Temporal lobe (tissue), 2 donors: ENCODE data around the genes DAG1, APEH, IP6K1, CAMKV and RBM5.

- RAMPAGE, long total RNA: no peak
Measured at GRCh38 chr3:49069328-49069875, 24.5 kb downstream of the QRICH1 start.

- RAMPAGE, long total RNA: no peak
Measured at GRCh38 chr3:49092236-49092638, 1.6 kb downstream of the QRICH1 start.

GRCh38 chr3:49270936-49271459 is 6.0 kb downstream of the C3orf62 start:
- RAMPAGE, long total RNA: no peak

DNA sequence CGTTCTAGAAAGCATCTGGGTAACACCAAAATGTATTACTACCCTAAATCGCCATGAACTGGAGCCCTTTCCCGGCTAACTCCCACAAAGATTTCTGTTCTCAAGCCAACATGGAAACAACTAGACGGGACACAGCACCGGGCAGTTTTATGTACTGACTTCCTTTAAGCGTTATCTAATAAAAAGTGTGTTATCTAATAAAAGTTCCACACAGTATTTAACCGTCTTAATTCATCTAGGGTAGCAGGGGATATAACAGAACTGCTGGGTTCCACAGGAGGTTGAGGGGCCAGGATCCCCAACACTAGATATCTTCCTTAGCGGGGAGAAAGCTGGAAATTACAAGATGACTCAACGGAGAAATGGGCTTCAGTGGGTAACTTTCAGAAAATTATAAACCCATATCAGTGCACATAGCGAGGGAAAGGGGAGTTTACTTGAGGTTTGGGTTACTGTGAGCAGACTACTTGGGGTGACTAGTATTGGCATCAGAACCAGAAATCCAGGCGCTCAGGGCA is 442 bp upstream of the C3orf62 start:
- RAMPAGE, long total RNA: no peak

DNA sequence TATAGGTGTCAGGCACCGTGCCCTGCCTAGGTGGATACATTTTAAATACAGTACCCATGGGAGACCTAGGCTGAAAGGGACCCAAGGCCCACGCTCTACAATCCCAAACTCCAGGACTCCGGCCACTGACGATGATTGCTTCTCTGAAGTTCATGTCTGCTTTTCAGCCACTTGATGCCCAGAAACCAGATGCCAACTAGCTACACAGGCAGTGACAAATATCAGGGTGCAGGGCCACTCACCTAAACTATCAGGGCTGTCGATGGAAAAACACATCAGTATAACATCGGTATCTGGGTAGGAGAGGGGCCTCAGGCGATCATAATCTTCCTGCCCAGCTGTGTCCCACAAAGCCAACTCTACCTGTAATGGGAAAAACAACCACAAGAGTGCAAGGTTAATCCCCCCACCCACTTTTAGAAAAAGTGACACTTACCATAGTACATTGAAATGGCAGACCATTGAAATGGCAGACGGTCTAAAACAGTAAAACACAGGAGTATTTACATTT is 10.1 kb upstream of the GPX1 start:
- RAMPAGE, long total RNA: no peak

- RAMPAGE, long total RNA: no peak
Measured at GRCh38 chr3:49470105-49471133, at the start of gene DAG1. DAG1 (plus strand) TSS chr3:49470267.

DNA sequence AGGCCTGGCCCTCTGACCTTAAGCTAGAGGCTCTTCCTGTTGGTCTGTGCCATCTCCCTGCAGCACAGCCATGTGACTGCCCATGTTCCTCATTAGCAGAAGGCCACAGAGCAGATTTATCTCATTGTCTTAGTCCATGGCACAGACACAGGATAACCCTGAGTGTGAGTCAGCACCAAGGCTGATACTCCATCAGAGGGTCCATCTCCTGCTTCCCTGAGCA is 34.2 kb upstream of the BSN start:
- RAMPAGE, long total RNA: no peak

DNA sequence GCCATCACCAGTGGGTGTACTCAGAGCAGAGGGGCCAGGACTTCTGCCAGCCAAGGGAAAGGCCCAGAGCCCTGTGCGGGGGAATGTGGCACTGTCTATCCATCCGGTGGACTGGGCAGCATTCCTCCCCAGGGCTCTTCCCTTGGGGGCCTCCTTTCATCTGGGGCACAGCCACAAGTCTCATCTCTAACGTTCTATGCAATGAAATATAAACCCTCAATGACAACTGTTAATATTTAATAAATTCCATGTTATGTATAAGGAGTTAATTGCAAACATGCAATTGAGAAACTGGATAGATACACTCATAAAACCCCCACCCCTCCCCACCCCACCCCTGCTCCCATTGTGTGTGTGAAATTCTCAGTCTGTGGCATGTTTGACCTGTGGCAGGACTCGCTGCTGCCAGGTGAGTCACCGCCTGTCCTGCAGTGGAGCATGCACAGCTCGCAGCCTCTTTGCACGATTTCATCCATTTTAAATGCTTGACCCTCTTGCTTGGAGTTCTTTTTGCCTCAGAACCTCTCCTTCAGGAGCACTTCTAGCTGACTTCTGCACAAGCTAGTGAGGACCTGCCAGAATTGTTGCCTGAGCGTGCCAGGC is 5.4 kb upstream of the APEH start:
- RAMPAGE, long total RNA: no peak

- RAMPAGE, long total RNA: no peak
Measured at GRCh38 chr3:49673558-49674508, at the start of gene APEH. APEH (plus strand) TSS chr3:49674351.

- RAMPAGE, long total RNA: no peak
Measured at GRCh38 chr3:49683053-49683491, 6.2 kb downstream of the MST1 start.

GRCh38 chr3:49726161-49726890 is 2.6 kb upstream of the GMPPB start:
- RAMPAGE, long total RNA: no peak

DNA sequence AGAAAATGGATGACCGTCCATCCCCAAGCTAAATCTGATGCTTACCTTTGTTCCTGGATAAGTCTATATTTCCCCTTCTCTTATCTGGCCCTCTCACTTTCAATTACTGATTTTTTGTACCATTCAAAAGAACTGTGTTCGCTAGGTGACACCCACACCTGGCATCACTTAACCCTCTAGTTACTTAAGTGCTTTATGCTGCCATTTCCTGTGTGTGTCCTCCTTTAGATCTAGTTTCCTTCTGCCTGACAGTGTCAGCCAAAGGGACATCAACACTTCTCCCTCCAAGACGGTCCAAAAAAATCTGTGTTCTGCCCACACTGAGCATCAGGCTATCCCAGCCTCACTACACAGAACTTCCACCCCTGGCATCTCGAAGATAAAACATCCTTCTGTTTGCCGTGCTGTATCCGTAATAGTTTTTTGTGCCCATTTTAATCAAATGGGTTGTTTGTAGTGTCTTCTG is 14.9 kb upstream of the GMPPB start:
- RAMPAGE, long total RNA: no peak

DNA sequence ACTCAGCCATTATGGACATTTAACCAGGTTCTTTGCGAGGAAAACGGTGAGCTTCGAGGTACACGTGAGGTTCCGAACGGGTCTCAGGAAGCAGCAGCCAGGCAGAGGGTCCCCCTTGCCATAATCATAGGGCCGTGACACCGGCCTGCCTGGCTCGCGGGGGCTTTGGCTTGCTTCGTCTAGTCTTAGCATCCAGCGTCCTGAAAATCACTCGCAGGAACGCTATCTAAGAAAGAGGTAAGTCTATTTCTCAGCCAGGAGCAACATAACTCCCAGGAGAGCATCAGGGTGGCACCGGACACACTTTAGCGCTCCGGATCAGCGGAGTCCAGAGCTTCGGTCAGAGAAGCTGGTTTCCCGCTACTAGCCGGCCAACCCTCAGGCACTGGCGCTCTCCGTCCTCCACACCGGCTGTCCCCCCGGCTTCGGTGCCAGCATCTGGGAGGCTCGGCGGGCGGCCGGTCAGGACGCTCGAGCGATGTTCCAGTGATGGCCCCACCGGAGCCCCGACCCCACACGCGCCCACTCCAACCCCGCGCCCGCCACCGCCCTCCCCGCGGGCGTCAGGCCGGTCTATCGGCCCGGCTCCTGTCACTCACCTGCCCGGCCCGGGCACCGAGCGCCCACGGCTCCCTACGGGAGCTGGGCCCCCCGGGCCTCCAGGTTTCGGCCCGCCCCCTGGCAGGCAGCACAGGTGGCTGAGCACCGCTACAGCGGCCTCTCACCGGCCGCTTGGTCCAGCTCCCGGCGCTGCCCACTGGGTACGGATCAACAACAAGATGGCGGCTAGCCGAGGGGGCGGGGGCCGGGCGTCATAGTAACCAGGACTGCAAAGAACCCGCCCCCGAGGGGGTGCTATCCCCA is at the start of gene IP6K1:
Gene IP6K1, minus strand, starts transcription at position 788 of the 864 bp plus-strand sequence.
- RAMPAGE, long total RNA: no peak

GRCh38 chr3:49802778-49802941 is 401 bp upstream of the INKA1 start:
- RAMPAGE, long total RNA: no peak

DNA sequence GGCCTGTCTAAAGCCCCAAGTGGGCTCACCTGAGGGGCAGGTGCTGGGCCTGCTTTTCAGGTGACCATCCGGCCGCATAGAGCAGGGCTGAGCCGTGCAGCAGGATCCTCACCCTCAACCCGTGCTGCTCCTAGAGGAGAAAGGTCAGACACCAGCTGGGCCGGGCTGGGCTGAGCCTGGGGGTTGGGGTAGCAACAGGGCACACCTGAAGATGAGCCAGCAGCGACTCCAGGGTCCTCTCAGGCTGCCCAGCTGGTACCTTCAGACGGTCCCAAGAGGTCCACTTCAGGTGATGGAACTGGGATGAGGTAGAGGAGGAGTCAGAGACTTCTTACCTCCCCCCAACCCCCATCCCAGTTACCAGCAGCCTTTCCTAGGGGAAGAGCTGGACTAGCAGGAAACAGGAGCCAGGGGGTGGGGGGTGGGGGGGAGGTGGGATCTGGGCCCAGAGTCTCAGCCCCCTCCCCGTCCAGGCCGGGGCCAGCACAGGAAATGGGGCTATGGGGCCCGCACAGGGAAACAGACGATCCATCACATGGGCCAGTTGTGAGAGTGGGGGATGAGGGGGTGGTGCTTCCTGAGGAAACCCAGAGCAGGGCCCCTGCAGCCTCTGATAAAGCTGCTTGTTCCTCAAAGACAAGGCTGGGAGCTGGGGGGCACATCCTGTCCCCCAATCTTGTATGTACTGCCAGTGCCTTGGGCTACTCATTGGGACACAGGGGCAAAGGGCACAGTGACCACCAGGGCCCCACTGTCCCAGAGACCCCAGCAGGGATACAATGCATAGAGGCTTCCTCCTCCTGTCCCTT is 3.0 kb downstream of the INKA1 start:
- RAMPAGE, long total RNA: no peak

- RAMPAGE, long total RNA: start-site peak on the minus strand at chr3:49869858-49869948, 1,543 and 1,271 reads in 2 replicates
Measured at GRCh38 chr3:49869531-49870088, at the start of gene CAMKV. CAMKV (minus strand) TSS chr3:49869906.

- RAMPAGE, long total RNA: no peak
Measured at GRCh38 chr3:49882044-49882534, 12.4 kb upstream of the CAMKV start.

DNA sequence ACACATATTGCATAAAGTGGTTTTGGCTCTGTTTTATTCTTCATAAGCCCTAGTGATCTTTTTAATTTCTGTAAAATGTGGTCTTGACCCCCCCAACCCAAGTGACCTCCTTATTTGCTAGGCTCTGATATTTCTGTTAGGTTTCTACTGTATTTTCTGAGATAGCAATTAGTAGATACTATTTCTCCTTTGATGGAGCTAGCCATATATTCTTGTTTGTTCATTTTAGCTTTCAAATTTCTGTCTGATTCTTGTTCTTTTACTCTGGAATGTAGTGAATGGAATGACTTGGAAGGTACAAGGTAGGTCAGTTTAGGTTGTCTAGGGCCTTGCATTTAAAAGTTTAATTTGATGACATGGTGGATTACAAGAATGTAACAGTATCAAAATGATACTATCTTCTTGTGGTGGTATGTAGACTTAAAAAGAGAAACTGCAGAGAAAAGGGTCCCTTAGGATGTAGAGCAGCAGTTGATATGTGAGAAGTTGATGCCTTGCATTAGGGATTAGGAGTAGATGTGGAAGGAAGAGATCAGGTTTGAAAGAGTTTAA is 59.8 kb upstream of the RBM5 start:
- RAMPAGE, long total RNA: no peak

DNA sequence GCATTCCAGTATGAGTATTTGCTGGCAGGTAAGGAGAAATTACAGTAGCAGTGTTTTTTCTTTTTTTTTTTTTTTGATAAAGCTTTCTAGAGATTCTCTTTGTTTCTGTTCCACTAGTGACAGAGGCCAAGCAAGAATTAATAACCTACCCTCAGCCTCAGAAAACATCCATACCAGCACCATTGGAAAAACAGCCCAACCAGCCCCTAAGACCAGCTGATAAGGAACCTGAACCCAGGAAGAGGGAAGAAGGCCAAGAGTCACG is 31.2 kb upstream of the RBM5 start:
- RAMPAGE, long total RNA: no peak

DNA sequence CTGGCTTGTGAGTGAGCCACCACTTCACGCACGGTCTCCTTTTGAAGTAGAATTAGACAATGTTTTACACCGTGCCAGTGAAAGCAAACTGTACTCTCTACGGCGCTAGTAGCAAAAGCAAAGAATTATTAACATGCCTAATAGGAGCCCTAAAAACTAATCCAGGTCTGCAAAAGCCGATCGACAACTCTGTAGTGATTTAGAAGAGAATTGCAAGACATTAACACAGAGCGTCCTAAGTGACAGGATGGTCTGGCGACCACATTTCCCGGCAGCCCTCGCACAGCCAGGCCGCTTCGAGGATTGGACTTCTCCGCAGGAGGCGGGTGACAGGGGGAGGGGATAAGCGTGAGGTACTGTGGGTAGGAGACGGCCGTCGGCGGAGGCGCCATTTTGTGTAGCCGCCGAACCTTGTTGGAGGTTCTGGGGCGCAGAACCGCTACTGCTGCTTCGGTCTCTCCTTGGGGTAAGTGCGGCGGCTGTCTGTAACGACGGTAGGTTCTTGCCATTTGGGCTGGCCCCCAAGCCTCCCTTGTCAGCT is at the start of gene RBM5:
Gene RBM5, plus strand, starts transcription at position 356 of the 541 bp plus-strand sequence.
- RAMPAGE, long total RNA: start-site peak on the plus strand centred at position 389 of the sequence, 57 bp wide, 1,405 and 1,518 reads in 2 replicates